Pulmonary lymph node (tissue), 1 donor: Measurements from ENCODE around the gene KRTAP4-3.

DNA sequence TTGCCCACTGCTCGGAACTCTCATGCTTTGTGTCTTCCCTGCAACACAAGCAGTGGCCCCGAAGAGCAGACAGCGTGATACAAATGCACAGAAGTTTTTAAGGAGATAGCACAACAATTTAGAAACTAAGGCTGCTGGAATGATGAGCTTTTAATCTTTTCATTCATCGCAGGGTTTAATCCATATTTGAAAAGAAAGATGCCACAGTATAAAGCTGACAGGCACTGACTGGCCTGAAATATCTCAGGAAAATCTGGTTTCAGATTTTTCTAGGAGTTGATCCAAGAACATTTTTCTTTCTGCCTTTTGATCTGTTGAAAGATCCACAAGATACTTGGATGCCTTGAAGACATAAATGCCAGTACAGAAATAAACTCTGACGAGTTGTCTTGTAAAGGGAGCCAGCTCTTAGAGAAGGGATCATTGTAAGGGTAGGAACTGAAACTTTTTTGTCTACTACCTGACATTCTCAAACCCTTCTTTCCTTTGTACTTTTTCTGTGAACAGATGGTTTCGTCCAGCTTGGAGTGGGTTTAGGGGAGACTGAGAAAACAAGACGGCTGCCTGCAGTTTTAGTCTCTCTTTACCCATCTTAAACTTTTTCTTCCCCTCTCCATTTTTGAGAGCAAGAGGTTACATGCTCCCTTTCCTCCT is 25.4 kb upstream of the KRT20 start:
- PRO-cap = no peak

- PRO-cap = no peak
Measured at GRCh38 chr17:40958096-40958921, 8.4 kb downstream of the KRT39 start.

DNA sequence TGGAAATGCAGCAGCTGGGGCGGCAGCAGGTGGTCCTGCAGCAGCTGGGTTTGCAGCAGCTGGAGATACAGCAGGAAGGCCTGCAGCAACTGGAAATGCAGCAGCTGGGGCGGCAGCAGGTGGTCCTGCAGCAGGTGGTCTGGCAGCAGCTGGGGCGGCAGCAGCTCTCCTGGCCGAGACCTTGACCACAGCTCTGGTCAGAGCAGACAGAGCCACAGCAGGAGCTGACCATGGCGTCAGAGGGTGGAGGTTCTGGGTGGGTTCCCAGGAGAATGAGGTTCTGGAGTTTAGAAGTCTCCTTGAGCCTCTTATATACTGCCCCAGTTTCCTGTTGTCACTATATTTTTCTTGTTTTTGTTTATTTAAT is at the start of gene KRTAP4-3:
Gene KRTAP4-3, minus strand, starts transcription at position 281 of the 367 bp plus-strand sequence.
- PRO-cap = no peak

DNA sequence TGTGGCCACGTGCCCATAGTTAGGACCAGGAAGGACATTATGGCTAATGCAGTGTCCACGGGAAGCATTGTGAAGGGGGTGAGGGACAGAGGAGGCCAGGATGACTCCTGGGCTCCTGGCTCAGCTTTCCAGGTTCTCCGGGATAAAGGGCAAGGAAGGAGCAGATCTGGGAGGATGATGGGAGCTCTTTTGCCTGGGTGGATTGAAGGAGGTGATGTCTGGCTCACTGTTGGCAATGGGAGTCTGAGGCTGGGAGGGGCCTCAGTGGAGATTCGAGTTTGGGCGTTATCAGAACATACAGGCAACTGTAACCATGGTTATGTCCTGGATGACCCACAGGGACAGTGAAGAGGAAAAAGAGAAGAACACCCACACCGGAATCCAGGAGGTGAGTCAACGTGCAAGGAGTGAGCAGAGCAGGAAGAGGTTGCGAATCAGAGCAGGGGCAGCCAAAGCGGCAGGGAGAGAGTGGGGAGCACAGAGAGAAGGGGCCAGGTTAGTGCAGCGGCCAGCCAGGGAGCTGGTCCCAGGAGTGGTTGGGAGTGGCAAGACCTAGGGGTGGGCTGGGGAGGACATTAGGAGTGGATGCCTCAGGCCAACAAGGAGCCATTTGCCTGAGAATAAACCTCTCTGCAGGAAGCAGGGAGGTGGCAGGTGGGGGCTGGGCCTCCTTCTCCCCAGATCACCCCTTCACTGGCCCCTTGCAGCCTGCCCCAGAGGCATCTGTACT is 5.3 kb downstream of the KRT13 start:
- PRO-cap = no peak

DNA sequence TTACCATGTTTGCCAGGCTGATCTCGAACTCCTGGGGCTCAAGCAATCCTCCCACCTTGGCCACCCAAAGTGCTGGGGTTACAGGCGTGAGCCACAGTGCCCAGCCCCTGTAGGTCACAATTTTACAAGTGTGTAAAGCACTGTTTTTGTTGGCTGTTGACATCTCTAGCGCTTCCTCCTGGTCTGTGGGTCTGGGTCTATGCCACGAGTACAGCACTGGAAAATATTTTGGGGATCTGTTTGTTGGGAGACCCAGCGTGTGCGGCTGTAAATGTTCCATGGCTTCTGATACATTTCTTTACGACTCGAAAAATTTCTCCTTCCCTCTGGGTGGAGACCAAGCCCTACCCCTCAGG is 1.4 kb downstream of the KRT19 start:
- PRO-cap = no peak

DNA sequence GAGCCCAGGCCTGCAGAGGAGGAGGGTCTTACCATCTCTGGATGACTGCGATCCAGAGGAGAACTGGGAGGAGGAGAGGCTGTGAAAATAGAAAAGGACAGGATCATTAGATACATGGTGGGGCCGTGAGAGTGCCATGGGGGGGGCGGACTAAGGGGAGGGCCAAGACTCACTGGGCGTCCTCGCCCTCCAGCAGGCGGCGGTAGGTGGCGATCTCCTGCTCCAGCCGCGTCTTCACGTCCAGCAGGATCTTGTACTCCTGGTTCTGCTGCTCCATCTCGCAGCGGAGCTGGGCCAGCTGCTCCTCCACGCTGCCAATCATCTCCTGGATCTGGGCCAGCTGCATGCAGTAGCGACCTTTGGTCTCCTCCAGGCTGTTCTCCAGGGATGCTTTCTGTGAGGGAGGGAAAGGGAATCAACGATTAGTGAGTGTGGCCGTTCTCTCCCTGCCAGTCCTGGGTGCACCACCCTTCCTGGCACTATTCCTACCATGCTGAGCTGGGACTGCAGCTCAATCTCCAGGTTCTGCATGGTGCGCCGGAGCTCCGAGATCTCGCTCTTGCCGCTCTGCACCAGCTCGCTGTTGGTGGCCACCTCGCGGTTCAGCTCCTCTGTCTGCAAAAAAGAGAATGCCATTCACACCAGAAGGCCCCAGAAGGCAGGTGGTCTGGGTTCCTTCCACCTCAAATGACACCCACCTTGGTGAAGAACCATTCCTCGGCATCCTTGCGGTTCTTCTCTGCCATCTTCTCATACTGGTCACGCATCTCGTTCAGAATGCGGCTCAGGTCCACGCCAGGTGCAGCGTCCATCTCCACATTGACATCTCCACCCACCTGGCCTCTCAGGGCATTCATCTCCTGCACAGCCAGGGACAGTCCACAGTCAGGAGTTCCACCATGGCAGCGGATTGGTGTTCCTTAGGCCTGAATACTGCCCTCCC is 3.4 kb downstream of the KRT14 start:
- PRO-cap = no peak

GRCh38 chr17:41695007-41695511 is 6.4 kb downstream of the EIF1 start:
- PRO-cap = no peak

DNA sequence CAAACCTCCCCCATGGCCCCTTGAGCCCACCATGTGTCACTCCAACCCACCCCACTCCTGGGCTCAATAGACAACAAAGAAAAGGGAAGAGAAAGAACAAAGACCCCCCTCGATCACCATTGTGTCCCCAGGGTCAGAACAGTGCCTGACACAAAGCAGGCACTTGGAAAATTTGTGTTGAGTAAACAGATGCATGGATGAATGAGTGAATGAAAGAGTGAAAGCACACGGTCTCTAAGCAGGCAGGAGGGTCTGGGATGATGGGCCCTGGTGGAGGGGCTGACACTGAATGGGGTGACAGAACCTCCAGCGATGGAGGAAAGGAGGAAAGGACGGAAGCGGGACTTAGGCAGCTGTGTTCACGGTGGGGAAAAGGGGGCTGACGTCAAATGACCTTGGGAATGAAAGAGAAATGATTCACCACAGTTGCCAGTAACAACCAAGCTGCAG is 6.9 kb upstream of the GAST start:
- PRO-cap = no peak

GRCh38 chr17:41757508-41757985 is 23.1 kb upstream of the HAP1 start:
- PRO-cap = no peak

DNA sequence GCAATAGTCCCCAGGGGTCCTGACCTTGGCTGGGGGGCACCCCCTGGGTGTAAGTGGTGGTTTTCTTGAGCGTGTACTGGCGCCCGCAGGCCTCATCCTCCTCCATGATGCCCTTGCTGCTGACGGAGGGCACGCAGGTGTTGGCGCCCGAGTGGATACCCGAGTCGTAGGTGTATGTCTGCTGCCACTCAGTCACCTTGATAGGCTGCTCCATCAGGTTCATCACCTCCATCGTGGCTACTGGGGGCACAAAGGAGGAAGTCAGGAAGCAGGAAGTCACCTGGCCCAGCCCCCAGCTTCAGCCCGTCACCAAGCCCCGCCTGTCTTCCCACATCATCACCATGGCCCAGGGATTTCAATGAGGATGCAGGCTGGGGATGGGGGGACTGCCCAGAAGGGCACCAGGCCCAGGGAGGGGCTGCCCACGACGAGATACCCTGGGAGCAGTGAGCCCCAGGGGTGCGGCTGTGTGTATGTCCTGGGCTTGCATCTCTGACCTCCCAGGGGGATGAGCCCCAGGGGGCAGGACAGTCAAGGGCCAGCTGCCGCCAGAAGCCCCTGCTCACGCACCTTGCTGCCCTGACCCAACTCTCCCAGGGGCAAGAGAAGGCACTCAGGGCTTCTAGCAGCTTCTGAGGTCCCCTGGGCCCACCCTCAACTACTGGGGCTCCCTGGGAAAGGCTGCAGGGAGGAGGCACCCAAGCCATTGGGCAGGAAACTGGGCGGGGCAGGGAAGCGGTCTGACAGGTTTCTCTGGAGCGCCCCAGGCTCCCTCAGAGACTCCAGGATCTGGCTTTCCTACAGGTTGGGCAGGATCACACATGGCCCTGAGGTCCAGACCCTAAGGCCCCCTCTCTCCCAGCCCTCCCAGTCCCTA is 14.7 kb downstream of the JUP start:
- PRO-cap = no peak

- PRO-cap = bidirectional peak, plus-strand start at chr17:41786208, minus-strand start at chr17:41786092
Measured at GRCh38 chr17:41785600-41786328, 747 bp downstream of the JUP start.

GRCh38 chr17:41811395-41811882 is 310 bp downstream of the P3H4 start:
- PRO-cap = no peak

DNA sequence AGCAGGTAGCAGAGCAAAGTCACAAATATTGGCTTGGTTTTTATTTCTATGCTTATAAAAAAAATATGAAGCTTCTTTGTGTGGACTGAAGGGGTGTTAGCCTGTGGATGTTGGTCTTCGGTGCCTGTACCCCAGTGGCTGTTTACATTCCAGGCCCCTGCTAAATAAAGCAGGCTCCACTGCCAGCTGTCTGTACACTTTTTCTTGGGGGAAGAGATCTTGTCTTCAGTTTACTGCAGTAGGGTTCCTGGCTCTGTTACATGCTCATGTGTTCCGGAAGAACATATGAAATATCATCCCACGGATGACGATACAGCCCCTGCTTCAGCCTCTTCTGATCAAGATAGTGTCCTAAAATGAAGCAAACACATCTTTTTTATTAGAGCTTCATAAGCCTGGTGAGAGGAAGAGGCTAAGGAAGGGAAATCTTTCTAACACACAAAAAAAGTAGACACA is 2.4 kb upstream of the KLHL11 start:
- PRO-cap = no peak

GRCh38 chr17:41919860-41920441 is 1.2 kb upstream of the ACLY start:
- PRO-cap = no peak

GRCh38 chr17:41960524-41960971 is 6.0 kb upstream of the CNP start:
- PRO-cap = no peak

GRCh38 chr17:41972120-41972716 is 5.6 kb downstream of the CNP start:
- PRO-cap = no peak

GRCh38 chr17:41989610-41990185 is 23.1 kb downstream of the CNP start:
- PRO-cap = no peak

DNA sequence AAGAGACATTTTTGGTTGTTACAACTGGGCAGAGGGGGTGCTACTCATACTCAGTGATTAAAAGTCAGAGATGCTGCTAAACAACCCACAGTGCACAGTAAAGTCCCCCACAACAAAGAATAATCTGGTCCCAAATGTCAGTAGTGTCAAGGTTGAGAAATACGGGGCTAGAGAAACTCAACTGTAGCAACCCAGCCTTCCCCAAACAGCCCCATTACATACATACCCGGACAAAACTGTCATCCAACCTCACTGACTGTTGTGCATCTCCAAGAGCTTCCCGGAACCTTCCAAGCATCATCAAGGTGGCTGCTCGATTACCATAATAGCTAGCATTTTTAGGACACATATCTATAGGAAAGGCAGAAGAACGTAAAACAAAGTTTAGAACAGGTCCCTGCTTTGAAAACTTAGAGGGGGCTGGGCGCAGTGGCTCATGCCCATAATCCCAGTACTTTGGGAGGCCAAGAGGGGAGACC is 20.3 kb downstream of the DNAJC7 start:
- PRO-cap = no peak

GRCh38 chr17:42111585-42112385 is 729 bp downstream of the DHX58 start:
- PRO-cap = no peak

GRCh38 chr17:42130356-42130762 is 7.8 kb downstream of the HSPB9 start:
- PRO-cap = no peak